Measurements from ENCODE around the gene ARHGAP15.

- PRO-cap: no peak
Measured at GRCh38 chr2:134870215-134870805, 31.9 kb downstream of the ACMSD start.

DNA sequence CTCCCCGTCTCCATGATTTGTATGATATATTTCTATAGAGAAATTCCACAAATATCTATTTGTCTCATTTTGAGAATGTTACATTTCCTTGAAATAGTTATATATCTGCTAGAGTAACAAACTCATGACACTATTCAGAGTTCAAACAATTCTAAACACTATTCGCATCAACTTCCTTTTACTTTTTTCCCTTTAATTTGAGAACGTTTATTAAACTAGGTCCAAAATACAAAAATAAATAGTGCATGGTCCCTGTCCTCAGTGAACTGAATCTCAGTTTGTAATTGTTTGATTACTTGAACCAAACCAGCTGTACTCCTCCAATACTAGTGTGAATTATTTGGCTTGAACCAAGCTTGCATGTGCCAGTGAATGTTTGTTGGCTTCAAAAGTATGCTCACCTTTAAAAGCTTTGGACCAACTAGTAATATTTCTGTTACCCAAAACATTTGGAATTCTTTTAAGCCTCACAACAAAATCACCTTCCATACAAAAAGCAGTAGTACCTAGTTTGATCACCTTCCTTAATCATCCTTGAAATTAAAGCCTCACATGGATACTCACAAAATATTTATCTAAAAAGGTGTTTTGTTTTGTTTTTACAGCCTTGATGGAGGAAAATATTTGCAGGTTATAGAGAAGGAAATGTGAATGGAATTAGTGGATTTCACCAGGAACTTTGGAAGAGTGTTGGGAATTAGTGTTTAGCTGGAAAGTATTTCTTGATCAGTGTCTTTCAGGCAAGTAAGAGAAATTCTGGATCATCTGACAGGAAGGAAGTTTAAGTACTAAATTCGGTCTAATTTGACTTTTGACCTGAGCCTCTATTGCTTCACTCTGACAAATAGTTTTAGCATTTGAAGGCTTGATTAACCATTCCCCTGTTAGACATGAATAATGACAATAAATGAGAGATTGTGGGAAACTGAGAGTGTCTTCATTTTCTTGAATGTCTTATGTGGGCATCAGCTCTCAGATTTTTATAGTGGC, 15.7 kb downstream of the CCNT2 start:
- PRO-cap: no peak

DNA sequence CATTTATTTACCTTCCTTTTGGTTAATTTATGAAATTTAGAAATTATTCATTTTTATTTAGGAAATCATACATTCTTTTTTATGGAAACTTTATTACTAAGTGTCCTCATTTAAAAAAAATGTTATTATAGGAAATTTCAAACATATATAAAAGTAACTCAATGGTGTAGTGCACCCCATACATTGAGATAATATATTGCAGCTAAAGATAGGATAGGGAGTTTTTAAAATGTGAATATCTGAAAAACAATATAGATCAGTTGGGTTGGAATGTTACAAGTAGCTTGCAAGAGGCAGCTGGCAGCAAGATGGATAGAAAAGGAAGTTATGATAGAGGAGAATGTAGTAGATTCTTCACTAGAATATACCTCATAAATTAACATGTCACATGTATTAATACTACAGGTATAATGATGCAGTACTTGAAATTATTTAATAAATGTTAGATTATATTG, 12.0 kb downstream of the UBXN4 start:
- PRO-cap: no peak

GRCh38 chr2:135755099-135755861, 13.6 kb downstream of the UBXN4 start:
- PRO-cap: no peak

DNA sequence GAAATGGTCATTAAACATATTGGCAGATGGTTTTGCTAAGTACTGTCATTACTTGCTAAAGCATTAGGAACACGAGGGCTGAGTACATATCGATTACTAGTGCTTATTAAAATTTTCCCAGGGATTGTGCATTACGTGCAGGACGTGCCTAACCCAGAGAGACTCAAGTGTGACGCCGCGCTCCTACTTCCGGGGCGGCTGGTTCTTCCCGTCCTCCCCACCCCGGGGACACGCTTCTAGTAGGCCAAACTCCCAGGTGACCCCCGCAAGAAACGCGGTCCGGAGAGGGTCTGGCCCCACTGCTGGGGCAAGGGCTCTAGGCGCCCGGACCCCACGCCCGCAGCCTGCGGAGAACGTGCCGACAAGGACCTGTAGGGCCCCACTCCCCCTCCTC, 484 bp downstream of the DARS1 start:
- PRO-cap: bidirectional peak, plus-strand start at position 268 of the sequence, minus-strand start at position 165 of the sequence

DNA sequence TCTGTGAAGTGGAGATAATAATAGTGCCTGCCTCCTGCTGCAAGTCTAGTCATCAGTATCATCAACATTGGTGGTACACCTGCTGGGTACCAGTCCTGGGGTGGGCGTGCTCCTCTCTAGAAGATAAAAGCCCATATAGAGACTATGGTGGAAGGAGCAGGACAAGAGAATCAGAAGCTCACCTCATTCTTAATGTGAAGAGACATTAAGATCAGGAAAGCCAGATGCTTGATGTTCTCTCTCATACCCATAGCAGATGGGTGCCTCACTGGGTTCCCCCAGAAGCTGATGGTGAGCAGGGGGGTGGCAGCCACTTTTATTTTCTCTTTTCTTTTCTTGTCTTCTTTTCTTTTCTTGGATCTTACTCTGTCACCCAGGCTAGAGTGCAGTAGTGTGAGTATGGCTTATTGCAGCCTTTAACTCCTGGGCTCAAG, 14.8 kb upstream of the CXCR4 start:
- PRO-cap: no peak

- PRO-cap: bidirectional peak, plus-strand start at chr2:136136549, minus-strand start at chr2:136136304
Measured at GRCh38 chr2:136135803-136136714, 18.1 kb upstream of the CXCR4 start.

GRCh38 chr2:136376668-136377281, 258.8 kb upstream of the CXCR4 start:
- PRO-cap: no peak

DNA sequence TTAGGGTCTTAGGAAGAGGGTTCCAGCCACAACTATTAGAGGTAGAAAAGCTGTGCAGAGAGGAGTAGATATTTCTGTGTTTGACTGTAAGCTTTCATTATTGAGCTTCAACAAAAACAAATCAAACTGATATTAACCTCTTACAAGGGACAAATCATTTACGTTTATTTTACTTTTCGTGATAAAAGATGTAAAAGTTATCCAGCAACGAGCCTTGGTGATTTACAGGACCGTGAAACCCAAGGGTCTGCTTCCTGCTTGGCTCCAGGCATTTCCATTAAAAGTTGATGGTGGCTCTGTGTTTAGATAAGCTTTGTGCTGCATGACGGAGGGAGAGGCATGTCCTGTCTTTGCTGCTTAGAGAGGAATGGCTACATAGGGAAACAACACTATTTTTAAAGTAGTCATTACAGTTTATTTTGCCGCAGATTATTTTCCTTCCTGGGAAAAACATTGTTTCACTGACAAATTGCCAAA, 98.4 kb downstream of the THSD7B start:
- PRO-cap: no peak

- PRO-cap: no peak
Measured at GRCh38 chr2:138356239-138356544, 145.4 kb upstream of the SPOPL start.

DNA sequence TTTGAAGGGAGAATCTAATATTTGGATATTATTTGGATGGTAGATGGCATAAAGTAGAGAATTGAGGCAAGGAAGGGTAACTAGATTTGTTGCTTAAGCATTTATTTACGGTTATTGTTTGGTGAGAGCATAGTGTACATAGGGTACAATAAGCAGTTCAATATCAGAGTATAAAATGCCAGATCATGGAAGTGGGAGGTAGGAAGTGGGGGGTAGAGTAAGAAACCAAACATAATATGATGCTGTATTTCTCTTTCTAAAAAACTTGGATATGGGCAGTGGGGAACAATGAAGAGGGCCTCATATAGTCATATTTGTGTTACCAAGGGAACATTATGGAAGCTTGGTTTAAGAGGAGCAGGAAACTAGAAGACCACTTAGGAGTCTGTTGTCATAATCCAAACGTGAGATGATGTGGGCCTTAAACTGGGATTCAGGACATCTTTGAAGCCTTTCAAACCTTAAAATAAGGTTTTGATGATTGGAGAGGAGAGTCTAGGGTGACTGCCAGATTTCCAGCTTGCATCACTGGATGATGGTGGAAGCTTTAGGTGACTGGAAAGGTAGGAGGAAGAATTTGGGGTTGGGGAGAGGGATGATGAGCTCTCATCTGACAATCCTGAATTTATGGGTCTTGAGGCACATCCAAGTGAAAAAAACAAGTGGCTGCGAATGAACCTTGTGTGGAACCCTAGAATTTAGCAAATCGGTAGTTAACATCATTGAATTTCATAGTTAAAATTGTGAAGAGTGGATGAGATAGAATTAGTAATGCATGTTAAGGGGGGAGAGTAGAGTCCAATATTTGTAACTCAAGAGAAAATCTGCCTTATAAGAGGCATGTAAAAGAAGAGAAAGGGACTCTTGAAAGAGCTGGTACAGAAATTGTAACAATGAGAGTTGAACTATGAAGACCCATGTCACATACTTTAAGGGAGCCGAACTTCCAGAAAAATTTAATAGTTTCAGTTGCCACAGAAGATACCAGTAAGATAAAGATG, 66.5 kb downstream of the SPOPL start:
- PRO-cap: unidirectional peak, plus-strand start at position 653 of the sequence

- PRO-cap: no peak
Measured at GRCh38 chr2:138584701-138585239, 83.2 kb downstream of the SPOPL start.

- PRO-cap: no peak
Measured at GRCh38 chr2:139510428-139510799, 730.2 kb upstream of the NXPH2 start.

GRCh38 chr2:140661304-140661716, 1469.5 kb downstream of the LRP1B start:
- PRO-cap: unidirectional peak, plus-strand start at chr2:140661509

GRCh38 chr2:142935432-142935936, 58.0 kb downstream of the KYNU start:
- PRO-cap: no peak

DNA sequence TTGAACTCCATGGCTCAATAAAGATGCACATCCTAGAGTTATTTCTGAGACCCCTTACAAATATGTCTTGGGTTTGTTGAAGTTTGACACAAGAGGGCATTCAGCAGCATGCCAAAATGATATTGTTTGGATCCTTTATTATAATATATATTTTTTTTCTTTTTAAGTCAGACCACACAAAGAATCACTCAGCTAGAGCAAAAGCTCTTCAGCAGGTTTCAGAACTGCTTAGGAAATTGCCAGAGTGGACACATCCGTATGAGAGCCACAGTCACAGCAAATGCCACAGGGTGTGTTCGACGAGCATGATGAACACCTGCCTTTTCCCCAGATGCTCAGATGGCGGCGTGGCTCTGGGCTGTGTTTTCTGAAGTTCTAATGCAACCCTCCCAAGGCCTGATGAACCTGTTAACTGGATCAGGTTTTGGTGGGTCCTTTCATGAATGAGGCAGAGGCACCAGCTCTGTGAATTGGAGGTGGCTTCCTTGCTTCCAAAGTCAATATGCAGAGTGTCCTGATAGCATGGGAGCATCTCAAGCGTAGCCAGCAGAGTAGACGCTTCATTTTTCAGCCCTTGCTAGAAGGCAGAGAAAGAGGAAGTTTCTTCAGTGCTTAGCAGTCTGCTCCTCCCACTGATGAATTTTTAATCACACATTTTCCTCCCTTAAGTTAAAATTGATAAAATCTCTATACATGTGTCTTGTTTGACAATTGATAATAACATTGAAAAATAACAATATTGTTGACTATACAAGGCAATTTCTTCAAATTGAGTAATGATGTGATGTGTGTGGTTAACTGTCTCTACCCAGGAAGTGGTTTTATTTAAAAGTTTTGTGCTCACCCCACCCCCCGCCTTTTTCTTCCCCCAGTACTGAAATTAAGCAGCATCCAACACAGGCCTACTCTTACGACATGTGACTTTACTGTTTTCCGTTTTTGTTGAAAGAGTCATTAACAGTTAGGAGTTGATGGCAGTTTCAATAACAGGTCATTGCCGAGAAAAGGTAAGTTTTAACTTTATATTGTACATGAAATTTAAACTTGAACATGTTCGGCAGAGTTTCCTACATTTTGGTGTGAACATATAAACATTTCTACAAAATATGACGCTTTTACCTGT, at the start of gene ARHGAP15:
TSS of gene ARHGAP15 (plus strand) at position 960 of the 1,123 bp plus-strand sequence.
- PRO-cap: unidirectional peak, plus-strand start at position 330 of the sequence; unidirectional peak, minus-strand start at position 557 of the sequence; bidirectional peak, plus-strand start at position 960 of the sequence, minus-strand start at position 817 of the sequence

DNA sequence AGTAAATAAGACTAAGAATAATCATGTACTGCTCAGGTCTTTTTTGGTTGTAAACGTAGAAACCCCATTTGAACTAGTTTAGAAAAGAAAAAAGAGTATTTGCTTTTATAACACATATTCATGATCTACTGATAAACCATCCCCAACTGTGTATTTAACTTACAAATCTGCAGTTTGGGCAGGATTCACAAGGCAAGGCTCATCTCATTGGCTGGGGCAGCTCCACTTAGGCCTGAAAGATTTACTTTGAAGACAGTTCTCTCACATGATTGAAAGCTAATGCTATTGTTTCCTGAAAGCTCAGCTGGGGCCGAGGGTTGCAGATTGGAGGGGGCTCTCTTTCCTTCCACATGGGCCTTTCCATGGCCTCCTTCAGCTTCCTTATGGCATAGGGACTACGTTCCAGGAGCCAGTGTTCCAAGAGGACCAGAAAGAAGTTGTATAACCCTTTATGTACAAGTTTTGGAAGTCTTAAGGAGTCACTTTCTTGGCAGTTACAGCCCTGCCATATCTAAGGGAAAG, 47.4 kb downstream of the ARHGAP15 start:
- PRO-cap: no peak

DNA sequence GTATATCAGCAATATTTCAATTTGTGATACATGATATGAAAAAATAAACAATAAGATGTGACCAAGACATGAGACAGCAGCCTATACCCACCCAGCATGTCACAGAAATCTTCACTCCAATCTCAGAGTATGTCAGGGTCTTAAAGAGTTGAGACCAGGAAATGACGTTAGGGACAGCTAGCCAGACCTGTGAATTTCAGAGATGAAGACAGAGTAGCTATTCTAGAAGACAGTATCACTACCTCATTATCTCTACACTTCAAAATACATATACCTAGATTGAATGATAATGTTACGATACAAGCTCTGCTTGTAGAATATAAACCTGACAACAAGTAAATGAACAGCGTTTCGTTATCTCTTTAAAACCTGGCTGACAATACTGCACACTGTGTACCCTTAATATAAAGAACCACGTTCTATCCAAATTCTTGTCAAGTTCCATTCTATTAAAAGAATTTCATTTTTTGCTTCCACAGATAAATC, 95.1 kb downstream of the GTDC1 start:
- PRO-cap: no peak

GRCh38 chr2:144249099-144249769, 83.1 kb downstream of the GTDC1 start:
- PRO-cap: no peak

DNA sequence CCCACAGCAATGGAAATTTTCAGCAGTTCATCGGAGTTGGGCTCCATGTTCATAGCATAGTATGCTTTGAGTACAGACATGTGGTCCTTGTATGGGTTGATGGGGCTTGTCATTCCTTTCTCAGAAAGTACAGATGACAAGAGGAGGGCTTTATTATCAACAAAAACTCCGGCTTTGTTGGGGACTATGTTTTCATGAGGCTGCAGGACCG, 66.7 kb upstream of the GTDC1 start:
- PRO-cap: no peak

All from rectum (tissue), 1 donor.